Skin of body (tissue), 2 donors: ENCODE data around the gene IMPACT.

DNA sequence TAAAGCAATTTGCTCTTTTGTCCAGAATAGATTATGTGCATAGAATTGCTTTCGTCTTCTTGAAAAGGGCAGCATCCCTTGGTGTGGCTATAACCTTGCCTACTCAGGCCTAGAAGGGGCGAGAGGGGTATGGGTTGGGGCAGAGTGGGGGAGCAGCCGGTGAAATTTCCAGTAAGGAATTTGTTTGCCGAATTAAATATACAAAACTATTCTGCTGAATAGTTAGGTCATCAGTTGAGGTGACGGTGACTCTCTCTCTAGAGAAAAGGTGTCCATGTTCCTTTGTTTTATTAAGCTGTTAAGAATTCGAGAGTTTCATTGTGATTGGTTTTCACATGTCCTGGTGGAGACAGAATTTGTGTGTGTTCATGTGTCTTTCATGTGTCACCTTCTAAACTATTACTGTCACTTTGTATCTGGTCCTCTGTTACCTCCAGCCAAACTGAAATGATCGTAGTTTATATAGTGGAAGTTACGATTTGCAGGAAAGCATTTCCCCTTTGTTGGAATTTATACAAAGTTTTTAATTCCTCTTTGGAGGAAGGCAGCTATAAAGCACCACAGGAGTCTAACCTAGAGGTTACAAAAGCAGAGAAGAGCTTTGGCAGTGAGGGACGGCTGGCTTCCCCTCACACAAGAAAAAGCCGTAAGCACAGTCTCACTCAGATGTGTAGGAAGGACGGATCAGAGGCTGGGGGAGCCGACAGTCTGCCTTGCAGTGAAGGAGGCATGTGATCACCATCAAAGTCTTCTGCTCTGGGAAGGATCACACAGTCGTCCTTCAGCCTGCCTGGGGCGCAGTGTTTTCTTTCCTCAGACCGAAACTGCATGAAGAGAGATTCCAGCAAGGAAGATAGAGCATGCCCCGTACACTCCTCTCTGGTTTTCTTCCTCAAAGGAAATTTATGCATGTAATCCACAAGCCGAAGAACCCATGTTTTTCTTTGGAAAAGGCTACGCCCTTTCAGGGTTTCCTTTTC lies 23.8 kb downstream of the GATA6 start:
- RAMPAGE, long total RNA: no peak

GRCh38 chr18:22223217-22224106 lies 54.1 kb downstream of the GATA6 start:
- RAMPAGE, long total RNA: no peak

DNA sequence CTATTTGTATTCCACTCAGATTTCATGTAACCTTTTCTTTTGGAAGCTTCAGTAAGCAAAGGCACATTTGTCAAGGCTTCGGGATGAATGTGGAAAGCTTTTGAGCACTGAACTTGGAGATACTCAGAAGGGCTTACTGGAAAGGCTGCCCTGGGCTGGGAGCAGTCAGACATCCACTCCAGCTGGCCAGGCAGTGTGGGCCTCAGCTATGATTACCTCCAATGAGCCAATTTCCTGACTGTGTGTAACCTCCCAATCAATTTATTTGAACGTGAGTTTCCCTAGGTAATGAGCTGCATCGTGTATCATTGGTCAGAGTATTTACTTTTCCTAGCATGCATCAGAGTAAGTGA lies 10.9 kb upstream of the CTAGE1 start:
- RAMPAGE, long total RNA: no peak

DNA sequence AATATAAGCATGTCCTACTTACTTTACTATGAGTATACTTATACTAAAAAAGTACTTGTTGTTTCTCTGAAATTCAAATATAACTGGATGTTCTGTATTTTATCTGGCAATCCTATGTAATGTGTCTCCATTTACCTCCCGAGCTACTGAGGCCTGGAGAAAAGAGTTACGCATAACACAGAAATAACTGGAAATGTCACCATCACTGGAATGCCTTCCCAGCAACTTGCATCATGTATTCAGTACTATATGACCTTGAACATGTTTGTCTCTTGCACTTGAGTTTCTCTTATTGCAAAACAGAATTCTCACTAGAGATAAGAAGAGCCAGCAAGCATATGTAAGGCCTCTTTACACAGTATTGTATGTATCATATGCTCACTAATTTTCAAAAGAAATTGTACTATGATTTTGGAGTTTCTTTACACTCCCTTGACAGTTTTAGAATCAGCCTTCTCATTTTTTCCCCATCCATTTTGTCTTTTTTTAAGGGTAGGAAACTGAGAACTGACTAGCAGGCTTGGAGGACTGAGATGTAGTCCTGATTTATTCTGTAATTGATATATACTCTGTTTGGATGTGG lies 99.7 kb upstream of the CTAGE1 start:
- RAMPAGE, long total RNA: no peak

- RAMPAGE, long total RNA: no peak
Observed at GRCh38 chr18:22604218-22605260, 186.8 kb upstream of the CTAGE1 start.

DNA sequence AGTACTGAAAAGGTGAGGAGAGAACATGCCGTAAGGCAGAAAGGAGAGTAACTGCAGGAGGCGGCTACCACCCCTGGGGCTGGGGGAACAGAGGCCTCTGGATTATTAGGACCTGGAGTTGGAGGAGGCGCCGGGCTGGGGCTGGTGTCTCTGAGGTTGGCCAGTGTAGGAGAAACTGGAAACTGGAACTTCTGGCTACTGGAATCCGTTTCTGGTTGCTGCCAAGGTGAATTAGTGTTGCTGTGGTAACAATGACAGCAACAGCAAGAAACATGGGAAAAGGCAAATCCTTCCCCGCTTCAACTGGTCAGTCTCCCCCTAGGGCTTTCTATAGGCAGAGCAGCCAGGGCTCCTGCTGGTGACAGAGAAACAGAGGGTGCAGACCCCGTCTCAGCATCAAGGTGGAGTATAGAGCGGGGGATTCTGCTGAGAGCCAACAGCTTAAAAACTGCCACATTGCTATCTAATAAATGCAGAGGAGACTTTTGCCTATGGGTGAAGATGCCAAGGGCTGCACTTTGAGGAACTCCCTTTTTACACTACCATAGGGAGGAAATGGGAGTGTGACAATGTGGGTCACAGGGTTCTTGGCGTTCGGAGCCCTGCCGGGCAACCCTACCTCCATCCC lies 81.5 kb upstream of the CABLES1 start:
- RAMPAGE, long total RNA: no peak

- RAMPAGE, long total RNA: no peak
Observed at GRCh38 chr18:23143873-23144476, 8.7 kb downstream of the CABLES1 start.

GRCh38 chr18:23189825-23190195 lies 54.5 kb downstream of the CABLES1 start:
- RAMPAGE, long total RNA: no peak

DNA sequence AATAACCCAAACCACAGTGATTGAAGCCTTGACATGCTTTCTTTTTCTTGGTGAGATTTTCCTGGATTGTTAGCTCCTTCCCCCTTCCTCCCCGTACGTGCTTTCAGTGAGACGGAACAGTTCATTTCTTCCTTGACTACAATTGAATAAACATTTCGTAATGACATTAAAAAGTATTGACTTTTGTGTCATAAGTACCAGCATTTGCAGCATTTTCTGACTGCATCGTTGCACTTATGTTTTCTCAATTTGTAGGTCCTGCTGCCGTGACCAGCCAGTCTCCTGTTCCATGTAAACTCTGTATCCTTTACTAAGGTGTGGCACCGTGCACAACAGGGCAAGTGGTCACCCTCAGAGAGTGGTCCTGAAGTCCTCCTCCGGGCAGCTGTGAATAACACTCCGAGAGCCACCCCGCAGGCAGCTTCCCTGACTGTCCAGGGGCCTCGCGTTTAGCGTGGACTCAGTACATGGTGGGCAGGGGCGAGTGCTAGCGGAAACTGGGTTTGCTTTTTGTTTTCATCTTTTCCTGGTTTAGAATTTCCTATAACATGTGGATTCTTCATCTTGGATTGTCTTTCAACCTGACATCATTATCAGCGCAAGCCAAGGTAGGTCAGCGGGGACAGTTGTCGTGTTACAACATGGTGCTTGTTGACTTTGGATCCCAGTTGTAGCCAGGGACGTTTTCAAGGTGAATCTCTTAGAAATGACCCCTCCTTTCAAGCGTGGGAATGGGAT lies 20.7 kb downstream of the RMC1 start:
- RAMPAGE, long total RNA: no peak

GRCh38 chr18:23612350-23612916 lies 26.1 kb upstream of the NPC1 start:
- RAMPAGE, long total RNA: no peak

DNA sequence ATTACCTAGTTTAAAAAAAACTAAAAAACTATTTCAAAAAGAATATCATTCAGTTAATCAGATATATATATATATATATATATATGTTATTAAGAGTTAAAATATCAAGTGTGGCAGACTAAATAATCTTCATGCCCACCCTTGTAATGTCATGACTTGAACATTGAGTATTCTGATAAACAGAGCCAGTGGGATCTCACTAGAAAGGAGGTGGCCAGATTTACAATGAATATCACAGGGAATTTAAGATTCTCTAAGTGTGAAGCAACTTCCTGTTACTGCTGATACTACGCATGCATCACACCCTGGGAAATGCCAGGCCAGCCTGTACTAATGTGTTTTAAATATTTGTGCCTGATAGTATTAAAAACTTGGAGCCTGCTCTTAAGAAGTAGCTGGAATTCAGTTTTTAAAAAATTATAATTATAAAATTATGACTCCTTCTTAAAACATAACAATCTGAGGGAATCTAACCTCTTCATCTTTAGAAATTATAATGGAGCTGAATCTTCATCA lies 148.3 kb downstream of the LAMA3 start:
- RAMPAGE, long total RNA: no peak

DNA sequence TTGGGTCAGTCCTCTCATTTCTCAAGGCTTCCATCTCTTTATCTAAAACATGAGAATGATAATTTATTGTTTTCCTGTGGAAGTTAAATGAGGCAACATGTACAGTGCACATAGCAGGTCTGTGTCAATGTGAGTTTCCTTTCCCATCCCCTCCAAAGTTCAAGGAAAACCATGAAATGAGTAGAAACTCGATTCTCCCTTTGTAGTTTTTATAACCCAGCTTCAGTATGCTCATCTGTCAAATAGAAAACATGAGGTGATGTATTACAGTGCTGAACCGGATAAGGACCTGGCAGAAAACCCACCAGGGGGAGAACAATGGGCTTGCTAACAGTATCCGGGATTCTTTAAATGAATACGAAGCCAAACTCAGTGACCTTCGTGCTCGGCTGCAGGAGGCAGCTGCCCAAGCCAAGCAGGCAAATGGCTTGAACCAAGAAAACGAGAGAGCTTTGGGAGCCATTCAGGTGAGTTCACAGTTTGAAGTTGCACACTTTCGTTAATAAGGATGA lies 113.6 kb upstream of the TTC39C start:
- RAMPAGE, long total RNA: no peak

- RAMPAGE, long total RNA: no peak
Observed at GRCh38 chr18:23958042-23958595, 56.4 kb upstream of the TTC39C start.

DNA sequence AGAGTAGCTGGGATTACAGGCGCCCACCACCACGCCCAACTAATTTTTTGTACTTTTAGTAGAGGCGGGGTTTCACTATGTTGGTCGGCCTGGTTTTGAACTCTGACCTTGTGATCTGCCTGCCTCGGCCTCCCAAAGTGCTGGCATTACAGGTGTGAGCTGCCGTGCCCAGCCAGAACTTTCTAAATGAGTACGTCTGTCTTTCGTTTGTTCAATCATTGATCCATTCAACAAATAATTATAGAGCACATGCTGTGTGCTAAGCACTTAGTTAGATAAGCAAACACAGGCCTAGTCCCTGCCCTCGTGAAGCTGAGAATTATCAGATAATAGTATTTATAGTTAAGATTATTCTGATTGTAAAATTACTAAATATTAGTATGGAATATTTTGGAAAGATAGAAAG lies 56.5 kb downstream of the TTC39C start:
- RAMPAGE, long total RNA: no peak

GRCh38 chr18:24426127-24427354 lies at the start of gene IMPACT:
IMPACT (plus strand) TSS chr18:24426670.
- RAMPAGE, long total RNA: no peak

GRCh38 chr18:24657415-24658084 lies 197.1 kb downstream of the HRH4 start:
- RAMPAGE, long total RNA: no peak

GRCh38 chr18:24913836-24914345 lies 438.1 kb downstream of the ZNF521 start:
- RAMPAGE, long total RNA: no peak

- RAMPAGE, long total RNA: no peak
Observed at GRCh38 chr18:25284778-25285570, 67.0 kb downstream of the ZNF521 start.

DNA sequence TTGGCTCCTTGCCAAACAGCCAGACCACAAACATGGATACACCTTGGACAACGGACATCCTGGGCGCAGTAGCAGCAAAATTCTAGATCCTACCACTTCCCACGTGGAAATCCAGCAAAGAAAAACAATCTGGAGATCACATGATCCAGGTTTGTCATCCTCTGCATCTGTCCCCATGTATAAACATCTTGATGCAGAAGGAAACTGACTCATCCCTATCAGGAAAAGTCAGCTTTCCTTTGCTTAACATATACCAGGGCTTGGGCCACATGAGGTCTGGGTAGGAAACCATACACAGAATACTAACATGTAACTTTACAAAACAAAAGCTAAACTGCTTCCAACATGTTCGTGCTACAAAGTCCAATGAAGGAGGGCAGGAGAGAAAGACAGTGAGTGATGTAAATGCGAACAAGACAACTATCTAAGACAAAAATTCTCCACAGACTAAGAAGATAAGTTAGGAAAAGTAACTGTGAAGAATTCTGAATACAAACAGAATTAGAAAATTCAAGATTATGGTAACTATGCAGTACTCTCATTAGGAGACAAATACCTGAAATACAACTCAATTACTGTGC lies 52.9 kb downstream of the ZNF521 start:
- RAMPAGE, long total RNA: no peak

DNA sequence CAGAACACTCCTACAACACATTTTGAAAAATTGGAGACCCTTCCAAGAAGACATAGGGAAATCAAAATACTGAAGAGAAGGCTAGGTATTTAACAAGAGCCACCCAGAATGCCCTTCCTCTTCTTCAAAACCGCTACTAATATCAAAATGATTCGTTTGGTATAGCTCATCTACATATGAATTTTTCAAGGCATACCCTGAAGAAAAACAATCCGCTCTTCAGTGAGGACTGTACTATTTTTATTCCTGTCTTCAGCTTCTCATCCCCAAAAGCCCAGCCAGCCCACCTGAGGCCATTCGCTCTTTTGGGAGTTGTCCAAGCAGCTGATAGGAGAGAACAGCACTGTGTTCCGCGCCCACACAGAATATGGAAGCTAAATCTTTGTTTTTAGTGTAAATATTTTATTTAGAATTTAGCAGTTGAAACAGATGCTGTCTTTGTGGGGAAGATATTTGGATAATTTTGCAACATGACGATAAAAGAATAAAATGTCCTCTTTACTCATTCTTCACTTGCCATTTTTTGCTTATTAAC lies 3.6 kb downstream of the ZNF521 start:
- RAMPAGE, long total RNA: no peak